Mesenchymal stem cell of the bone marrow (primary cell): ENCODE results near the gene KRT3.

DNA sequence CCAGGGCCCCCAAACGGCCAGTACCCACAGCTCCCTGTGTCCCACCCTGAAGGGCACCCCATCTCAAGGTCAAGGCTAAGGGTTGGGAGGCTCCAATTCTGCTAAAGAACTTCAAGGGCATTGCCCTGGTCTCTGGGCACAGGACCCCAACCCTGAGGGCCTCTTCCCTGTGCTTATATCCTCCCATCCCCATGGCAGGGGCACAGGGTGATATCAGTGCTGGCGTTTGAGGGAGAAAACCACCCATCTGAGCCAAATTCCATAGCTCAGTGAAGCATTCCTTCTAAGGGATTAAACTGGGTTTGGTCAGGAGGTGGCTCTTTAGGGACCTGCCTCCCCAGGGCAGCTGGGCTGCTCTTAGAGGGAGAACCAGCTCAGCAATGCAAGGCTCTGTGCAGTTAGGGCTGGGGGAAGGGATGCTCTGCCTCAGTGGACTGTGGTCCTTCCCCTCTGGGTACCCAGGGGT, 2.1 kb downstream of the KRT80 start:
- CAGE, long polyA plus RNA, result no peak

GRCh38 chr12:52197607-52198435, 6.0 kb upstream of the KRT80 start:
- CAGE, long polyA plus RNA, result no peak

GRCh38 chr12:52200331-52200671, 8.5 kb upstream of the KRT80 start:
- CAGE, long polyA plus RNA, result no peak

GRCh38 chr12:52202088-52202972, 10.5 kb upstream of the KRT80 start:
- CAGE, long polyA plus RNA, result no peak

- CAGE, long polyA plus RNA, result no peak
Measured at GRCh38 chr12:52210626-52210983, 18.8 kb upstream of the KRT80 start.

DNA sequence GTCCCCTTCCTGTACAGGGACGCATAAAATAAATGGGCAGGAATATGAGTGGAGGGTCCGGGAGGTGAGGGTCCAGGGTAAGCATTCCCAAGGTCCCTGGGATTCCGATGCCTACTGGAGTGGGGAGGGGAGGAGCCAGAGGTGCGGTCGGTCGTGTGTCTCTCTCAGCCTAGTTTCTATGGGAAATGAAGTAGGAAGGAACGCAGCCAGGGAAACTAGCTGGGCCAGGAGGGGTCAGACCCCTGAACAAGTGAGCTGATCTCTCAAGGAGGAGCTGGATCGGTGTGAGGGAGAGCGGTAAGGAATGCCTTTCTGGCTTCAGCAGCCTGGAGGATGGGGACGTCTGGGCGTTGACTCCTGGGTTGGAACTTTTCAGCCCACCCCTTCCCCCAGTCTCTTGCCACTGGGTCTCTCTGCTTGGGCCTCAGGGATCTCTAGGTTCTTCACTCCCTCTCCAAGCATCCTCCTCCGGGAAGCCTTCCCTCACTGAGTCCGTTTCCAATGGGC, 495 bp upstream of the KRT7 start:
- CAGE, long polyA plus RNA, result no peak

DNA sequence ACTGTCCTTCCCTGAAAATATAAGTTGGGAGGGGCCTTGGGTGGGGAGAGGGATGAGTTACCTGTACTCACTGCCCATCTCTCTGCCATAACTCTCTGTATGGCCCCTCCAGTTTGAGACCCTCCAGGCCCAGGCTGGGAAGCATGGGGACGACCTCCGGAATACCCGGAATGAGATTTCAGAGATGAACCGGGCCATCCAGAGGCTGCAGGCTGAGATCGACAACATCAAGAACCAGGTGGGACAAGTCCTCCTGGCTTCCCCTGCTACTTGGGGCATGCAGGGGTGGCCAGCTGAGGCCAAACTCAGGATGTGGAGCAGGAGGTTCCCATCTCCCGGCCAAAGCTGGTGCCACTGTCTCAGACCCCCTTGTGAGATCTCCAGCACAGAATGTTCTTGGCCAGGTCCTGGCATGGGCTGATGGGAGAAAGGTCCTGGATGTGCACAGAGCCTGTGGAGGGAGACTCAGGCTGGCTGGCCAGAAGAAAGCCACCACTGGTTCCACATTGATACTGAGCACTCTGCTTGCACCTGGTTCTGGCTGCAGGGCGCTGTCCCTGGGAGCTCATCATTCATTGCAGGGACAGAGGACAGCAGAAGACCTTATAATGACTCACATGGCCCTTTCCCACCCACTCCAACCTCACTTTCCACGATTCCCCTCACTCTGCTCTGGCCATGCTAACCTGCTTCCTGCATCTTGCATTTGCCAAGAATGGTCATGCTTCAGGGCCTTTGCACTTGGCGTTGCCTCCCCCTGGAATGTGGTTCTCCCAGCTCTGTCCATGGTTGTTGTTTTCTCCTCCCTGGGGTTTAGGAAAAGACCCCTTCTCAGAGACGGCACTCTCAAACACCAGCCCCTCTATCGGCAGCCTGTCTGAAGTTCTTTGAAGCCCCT, 10.1 kb downstream of the KRT7 start:
- CAGE, long polyA plus RNA, result no peak

- CAGE, long polyA plus RNA, result no peak
Measured at GRCh38 chr12:52243798-52244804, 11.1 kb downstream of the KRT7 start.

- CAGE, long polyA plus RNA, result no peak
Measured at GRCh38 chr12:52248378-52249641, 15.8 kb downstream of the KRT7 start.

DNA sequence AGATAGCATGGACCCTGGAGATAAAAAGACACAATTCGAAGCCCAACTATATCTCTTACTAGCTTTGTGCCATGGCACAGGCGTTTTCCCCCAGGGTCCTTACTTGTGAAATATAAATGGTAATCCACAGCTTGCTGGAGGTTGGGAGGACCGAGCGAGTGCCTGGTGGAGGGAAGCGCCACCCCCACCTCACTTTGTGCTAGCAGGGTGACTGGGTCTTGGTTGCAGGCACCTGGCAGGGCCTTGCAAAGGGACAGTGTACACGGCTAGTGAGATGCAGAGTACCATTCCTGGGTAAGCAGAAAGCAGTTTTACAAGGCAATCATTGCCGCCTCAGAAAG, 2.5 kb upstream of the KRT83 start:
- CAGE, long polyA plus RNA, result no peak

GRCh38 chr12:52630387-52631146, 12.2 kb upstream of the KRT73 start:
- CAGE, long polyA plus RNA, result no peak

DNA sequence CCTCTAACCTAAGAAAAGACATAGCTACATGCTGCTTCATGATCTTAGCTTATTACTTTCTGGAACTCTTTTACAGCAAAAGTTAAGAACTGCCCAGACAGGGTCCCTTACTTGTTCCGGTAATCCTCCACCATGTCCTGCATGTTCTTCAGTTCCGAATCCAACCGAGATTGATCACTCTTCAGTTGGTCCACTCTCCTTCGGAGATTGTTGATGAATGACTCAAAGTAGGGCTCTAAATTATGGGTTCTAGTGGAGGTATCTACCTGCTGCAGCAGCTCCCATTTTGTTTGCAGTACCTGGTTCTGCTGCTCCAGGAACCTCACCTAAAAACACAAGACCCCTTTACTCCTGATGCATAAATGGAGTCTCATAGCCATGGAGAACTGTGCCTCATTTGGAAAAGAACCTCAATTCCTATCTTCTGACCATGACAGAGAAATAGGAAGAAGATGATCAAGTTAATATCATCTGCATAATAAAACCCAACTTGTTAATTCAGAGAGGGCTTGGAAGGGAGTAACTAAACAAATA, 1.7 kb downstream of the KRT1 start:
- CAGE, long polyA plus RNA, result no peak

- CAGE, long polyA plus RNA, result no peak
Measured at GRCh38 chr12:52696895-52697094, 6.5 kb downstream of the KRT77 start.

DNA sequence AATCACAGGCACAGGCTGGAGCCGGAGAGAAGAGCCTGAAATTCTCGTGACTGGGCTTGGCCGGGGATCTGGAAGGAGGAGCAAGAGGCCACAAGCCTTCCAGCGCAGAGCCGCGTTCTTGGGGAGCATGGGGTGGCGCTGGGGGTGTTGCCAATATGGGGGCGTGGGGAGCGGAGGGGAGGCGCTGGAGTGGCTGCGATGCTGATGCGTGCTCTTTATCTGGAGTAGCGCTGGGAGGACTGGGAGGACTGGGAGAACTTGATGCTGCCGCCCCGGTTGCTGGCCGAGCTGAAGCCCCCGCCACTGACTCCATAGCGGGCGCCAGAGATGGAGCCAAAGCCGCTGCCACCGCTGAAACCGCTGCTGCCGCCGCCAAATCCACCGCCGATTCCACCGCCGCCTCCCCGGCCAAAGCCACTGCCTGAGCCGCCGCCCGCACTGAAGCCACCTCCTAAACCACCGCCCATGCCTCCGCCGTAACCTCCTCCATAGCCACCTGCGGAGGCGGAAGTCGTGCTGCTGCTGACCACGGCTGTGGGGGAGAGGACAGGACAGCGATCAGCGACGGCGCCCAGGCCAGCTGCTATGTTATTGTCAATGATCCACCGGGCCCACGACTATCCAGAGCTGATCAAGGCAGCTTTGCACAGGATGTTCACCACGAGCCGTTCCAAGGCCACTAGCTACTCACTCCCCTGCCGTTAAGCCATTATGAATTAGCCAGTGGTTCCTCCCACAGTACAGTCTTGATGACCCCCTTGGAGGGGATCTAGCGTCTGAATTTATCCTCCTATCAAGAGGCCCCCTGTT, 5.9 kb downstream of the KRT3 start:
- CAGE, long polyA plus RNA, result no peak

DNA sequence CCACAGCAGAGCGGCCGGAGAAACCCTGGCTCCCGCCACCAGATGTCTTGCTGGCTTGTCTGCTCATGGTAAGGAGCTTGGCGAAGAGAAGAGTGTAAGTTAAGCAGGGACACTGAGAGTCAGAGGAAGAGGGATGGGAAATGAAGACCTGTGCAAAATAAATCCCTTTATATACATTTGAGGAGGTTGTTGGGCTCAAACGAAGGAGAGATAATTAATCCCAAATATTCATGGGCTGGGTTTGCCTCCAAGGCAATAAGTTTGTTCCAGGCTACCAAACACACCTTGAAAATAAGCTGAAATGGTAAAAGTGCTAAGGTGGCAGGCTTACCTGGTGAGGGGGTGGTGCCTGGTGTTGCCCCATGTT, at the start of gene KRT3:
Gene KRT3, minus strand, starts transcription at position 142 of the 367 bp plus-strand sequence.
- CAGE, long polyA plus RNA, result no peak

GRCh38 chr12:52952609-52953025, 3.7 kb downstream of the KRT18 start:
- CAGE, long polyA plus RNA, result no peak

GRCh38 chr12:52992958-52993524, 13.2 kb upstream of the EIF4B start:
- CAGE, long polyA plus RNA, result no peak

DNA sequence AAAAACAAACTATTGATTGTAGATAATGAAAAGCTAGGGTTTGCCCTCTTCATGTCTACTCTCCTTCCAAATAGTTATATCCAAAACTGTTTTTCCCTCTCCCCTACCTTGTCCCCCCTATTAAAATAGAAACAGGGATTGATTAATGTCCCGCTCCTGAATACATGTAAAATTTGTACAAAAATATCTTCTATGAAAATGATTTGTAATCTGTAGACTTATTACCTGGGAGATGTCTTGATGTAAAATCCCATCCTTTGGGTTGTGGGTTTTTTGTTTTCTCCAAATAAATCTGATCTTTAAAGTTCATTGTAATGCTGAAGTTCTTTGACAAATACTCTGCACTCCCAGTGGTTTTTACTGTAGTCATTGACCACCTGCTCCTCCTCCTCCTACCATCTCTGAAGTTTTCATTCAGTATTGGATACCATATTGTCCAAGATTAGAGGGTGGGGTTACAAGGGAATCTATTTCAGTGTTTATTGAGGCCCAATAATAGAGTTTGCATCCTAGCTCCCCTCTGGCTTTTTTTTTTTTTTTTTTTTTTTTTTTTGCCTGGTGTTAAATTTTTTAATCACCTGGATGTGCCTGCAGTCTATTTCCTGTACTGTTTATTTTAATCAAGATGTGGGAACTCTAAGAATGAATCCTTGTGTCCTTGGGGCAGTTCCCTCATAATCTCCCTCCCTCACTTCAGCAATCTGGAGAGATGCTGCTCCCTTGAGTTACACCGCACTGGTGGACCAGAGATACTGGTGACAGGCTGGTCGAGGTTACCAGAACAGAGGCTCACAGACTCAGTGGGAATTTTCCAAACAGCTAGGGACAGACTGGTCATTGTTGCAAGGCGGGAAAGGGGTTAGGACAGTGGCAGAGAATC, 7.7 kb upstream of the TNS2 start:
- CAGE, long polyA plus RNA, result no peak

- CAGE, long polyA plus RNA, result no peak
Measured at GRCh38 chr12:53046032-53046279, 3.9 kb upstream of the TNS2 start.

GRCh38 chr12:53065612-53065901, 13.6 kb downstream of the SPRYD3 start:
- CAGE, long polyA plus RNA, result no peak